ENCODE results near the gene LRRFIP2.

DNA sequence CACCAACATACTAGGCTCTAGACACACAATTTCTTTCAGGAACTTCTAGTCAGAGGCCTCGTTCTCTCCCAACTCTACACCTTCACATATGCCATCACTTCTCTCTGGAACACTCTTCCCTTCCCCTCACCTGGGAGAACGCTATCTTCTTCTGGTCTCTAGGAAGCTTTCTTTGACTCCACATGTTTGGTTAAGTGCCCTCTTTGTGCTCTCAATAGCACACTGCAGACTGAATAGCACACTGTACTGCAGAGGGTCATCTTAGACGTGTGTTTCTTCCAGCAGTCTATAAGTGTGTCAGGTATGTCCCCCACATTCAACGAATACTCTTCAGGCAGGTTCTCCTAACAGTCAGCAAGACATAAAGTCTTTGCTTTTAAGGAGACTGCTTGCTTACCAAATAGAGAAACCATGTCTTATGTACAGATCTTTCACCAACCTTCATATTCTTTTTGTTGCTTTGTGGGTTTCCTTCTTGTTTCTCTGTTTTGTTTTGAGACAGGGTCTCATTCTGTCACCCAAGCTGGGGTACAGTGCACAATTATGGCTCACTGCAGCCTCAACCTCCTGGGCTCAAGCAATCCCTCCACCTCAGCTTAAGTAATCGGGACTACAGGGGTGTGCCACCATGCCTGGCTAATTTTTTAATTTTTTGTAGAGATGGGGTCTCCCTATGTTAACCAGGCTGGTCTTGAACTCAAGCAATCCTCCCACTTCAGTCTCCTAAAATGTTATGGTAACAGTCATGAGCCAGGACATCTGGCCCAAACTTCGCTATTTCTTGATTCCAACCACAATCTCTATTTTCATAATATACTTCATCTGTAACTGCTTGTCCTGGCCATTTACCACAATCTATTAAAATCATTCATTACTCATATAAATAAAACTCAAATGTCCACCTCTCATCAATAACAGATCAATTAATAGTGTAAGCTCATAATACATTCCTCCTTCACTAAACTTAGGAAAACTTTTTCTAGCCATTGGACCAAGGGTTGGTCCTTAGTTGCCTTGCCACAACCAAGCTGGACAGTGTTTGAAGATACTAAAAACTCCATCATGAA is 14.3 kb downstream of the DYNC1LI1 start:
- PRO-cap, result no peak

GRCh38 chr3:32820039-32820767 is 2.4 kb downstream of the TRIM71 start:
- PRO-cap, result no peak

- PRO-cap, result no peak
Observed at GRCh38 chr3:32821531-32822181, 3.9 kb downstream of the TRIM71 start.

GRCh38 chr3:32833367-32833864 is 15.6 kb downstream of the TRIM71 start:
- PRO-cap, result no peak

GRCh38 chr3:32902834-32903405 is 48.5 kb upstream of the CCR4 start:
- PRO-cap, result no peak

DNA sequence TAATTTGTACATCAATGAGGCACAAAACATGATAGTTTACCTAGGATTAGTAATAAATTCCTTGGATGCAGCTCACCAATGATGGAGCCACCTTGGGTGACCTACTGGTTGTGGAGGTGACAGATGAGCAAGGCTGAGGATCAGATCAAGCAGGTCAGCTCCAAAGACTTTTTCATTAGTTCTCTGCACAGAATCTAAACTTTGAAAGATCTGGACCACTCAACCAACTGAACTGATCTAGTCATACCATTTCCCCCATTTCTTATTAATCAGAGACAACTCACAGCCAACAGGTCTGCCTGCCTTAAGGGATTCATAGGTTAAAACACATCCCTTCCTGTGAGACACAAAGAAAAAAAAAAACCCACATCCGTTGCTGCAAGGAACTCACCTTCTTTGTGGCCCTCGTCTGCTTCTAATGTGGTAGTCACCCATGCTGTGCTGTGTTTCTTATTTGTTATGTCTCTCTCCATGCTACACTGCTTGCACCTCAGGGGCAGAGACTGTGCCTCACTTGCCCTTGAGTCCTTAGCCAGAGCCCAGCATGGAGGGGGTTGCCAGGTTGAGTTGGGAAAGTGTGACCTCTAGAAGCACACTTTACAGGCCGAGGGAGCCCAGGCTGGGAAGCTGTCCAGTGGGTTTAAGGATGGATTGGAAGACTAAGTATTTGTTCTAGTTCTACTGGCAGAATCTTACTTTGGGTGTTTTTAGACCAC is 49.2 kb downstream of the GLB1 start:
- PRO-cap, result no peak

- PRO-cap, result no peak
Observed at GRCh38 chr3:33791603-33792125, 6.8 kb upstream of the PDCD6IP start.

DNA sequence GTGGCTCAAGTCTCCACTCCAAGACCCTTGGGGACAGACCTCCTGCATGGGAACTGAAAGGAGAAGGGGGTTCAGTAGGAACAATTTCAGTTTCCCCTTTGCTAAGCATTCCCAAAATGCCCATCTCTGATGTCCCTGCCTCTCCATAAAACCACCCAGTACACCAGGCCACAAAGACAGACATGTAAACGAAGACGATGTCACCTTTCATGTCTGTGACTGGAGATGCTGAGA is 146.1 kb downstream of the DCLK3 start:
- PRO-cap, result no peak

GRCh38 chr3:36856791-36857949 is 87.7 kb downstream of the TRANK1 start:
- PRO-cap, result no peak

DNA sequence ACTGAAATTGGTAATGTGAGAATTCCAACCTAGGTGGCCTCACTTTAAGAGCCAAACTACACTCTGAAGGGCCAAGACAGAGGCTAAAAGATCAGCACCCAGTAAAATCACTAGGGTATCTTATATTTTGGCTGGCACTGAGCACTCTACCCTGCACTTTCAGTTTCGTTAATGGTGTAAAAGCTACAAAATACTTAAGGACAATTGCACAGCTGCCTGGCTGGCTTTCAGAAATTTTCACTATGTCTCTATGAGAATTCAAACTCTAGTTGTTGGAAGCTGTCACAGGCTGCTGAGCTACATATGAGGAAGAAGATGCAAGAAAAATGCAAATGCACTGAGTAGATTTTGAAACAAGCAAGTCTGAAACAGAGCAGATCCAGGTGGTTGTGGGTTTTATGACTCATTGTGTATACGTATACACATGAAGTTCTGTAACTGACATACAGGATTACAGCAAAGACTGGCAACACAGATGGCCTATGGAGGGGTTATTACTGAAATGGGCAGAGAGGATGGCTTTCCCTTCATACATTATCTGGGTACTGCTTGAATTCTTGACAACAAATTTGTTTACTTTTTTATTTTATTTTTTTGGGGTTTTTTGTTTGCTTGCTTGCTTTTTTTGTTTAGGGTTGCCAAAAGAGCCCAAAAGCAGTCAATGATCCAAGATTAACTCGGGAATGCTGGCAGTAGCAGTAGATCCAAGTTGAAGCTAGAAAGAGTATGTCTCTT is 32.4 kb downstream of the TRANK1 start:
- PRO-cap, result no peak

GRCh38 chr3:37174349-37175232 is at the start of gene LRRFIP2:
Gene LRRFIP2 (minus strand): TSS chr3:37174582.
- PRO-cap, result no peak

DNA sequence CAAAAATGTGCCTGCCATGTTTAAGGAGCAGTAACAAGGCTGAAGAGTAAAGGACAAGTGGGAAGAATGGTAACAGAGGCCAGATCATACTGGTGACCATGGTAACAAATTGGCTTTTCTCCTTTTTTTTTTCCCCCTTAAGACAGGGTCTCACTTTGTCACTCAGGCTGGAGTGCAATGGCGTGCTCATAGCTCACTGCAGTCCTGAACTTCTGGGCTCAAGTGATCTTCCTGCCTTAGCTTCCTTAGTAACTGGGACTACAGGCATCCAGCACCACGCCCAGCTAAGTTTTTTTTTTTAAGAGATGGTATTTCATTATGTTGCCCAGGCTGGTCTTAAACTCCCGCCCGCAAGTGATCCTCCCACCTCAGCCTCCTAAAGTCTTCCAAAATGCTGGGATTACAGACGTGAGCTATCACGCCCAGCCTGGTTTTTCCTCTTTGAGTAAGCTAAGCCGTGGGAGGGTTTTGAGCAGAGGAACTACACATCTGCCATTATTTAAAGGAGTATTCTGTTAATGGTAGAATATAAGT is 7.3 kb upstream of the LRRFIP2 start:
- PRO-cap, result no peak

- PRO-cap, result no peak
Observed at GRCh38 chr3:37588698-37589331, 136.9 kb downstream of the ITGA9 start.

DNA sequence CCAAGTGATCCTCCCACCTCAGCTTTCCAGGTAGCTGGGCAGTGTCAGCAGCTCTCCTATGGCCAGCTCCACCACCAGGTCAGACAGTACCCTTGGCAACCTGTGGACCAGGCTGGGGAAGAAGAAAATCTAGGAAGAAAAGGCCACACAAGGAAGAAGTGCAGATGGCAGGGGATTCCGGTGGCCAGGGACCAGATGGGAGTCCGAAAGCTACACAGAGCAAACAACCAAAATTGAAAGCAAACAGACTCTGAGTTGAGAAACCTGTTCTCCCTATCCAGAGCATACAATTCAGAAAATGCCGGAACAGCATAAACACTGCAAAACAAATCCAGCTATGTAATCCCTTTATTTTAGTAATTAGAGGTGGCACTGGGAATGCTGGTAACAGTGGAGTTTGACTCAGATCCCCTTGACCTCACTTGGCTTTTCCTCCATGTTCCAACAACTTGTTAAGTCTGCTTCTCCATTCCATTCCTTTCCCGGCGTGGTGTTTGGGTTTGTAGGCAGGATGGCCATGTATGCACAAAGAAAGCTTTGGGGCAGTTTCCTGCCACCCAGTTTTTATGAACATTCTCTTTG is 143.4 kb downstream of the ITGA9 start:
- PRO-cap, result no peak

- PRO-cap, result no peak
Observed at GRCh38 chr3:37694338-37694778, 167.3 kb upstream of the CTDSPL start.

- PRO-cap, result no peak
Observed at GRCh38 chr3:37770895-37771279, 90.8 kb upstream of the CTDSPL start.

DNA sequence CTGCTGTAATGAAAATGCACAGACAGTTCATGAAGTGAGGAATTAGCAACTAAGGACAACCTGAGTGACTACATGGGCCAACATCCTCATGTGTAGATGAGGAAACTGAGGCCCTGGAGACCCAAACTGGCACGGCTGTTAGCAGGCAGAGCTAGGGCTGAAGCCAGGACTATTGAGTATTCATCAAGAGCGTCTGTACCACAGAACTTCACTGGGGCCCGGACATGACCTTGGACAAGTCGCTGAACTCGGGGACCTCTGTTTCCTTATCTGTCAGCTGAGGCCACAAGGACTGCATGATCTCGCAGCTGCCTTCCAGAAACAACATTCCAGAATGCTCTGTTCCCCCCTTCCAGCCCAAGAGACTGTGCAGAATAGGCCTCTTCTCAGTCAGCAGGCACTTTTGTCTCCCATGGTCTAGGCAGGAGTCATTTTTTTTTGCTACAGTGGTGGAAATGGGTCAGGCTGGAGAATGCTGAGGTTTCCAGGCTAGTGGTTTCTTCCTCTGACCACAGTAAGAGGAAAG is 90.2 kb upstream of the CTDSPL start:
- PRO-cap, result no peak

DNA sequence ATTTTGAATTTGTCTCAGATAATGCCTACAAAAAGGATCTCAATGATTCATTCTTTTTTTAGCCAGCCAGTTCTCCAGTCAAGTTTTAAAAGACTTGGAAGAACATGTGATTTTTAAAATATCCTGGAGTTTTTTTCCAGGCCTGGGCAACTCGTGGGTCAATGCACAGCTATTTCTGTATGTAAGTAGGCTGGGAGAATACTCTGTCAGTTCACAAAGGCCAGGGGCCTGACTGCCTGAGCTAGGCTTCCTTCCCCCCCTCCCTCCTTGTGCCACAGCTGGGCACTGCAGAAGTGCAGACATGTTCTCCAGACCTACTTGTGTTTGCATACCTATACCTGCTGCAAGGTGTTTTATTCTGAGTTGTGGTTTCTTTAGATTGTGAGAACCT is 43.7 kb downstream of the CTDSPL start:
- PRO-cap, result no peak

DNA sequence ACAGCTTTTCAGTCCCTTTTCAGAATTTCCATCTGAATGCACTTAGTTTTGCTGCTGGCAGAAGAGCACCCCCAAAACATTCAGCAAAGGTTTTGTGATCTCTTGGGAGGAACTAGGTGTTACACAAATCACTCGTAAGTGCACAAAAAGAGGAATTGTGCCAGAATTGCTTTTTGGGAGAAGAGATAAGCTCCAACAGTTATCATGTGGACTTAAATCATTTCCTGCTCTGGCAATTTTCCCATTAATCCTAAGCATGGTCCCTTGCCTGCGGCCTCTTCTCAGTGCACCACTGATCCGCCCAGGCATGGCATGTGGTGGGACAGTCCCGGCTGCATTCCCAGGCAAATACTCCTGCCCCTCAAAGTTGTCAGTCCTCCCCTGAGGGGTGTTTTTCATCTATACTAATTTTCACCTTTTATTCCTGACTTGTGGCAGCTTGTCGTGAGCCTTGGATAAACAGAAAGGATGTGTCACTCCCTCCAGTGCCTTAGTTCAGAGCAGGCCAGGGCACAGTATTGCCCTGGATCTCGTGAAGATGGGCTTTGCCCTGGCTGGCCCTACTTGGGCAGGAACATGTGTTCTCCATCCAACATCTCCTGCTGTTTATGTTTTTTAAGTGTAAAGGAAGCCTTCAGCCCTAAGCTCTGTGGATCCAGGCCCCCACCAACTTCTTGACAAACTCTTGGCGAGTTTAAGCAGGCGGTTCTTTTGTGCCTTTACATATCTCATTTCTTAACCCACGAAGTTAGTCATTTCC is 44.6 kb upstream of the VILL start:
- PRO-cap, result no peak

DNA sequence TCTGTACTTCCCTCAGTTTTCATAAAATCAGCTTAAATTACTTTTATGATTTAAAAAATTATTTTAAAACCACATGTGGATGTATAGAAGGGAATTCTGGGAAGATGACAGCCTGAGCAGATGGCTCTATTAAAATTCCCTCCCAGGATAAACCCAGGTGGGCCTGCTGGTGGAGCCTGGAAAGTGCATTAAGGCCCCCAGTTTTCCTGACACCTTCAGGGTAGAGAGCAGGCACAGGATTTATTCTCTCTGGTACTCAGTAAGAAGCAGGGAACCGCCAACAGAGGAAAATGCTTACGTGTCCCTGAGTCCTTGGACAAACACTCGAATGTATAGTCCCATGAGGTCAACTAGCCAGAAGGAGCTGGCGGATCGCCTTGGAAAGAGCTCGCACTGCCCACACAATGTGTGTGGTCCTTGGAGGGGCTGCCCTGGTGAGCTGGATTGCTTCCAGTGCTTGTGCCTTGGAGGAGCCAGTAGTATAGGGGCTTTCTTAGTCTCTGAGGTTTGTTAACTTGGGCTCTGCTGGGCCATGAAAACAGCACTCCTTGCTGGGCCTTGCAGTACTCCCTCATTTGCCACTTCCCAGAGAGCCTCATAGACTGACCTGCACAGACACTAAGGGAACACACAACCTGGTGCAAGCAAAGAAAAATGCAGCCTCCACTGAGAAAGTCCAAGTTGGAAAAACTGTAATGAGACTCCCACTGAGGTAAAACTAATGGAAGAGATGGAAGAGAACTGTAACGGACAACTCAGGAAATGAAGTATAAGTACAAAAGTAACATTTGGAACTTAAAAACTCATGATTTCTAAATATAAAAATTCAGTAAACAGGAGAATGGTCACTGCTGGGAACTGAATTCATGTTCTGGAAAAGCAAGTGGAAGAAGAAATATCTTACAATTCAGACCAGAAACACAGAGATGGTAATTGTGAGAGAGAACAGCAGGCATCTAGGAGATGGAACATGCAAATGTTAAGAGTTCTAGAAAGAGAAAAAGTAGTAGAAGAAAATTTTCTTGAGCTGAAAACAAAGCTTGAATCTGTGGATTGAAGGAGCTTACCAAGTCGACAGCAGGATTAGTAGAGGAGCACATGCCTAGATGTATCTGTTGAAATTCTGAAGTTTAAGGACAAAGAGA is 40.6 kb upstream of the VILL start:
- PRO-cap, result no peak

Data from duodenum (tissue), 1 donor.